Aorta (tissue), 1 donor: ENCODE data around the gene WDTC1.

DNA sequence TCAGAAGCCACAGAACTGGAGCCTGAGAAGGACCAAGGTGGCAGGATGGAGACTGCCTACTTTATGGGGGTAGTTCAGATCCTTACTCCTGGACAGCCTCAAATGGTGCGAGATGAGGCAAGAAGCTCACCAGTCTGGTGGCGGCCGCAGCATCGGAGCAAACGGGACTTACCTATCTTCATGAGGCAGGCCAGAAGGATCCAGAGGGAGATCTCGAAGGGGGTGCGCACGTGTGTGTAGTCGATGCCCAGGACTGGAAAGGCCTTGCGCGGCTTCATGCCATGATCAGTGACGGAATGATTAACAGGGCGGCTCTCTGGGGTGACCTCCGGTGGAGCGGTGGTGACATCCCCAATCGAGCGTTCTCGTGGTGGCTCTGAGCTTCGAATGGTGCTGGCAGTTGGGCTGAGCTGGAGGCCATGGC, 1.1 kb downstream of the SLC9A1 start:
- PRO-cap: no peak

GRCh38 chr1:27155666-27155939, 678 bp upstream of the SLC9A1 start:
- PRO-cap: no peak

GRCh38 chr1:27234159-27234823, at the start of gene WDTC1:
Gene WDTC1, plus strand, starts transcription at chr1:27234632.
- PRO-cap: unidirectional peak, plus-strand start at chr1:27234672

- PRO-cap: no peak
These were observed 22.4 kb upstream of the TMEM222 start for GRCh38 chr1:27299225-27300266.

GRCh38 chr1:27306402-27307590, 15.2 kb upstream of the TMEM222 start:
- PRO-cap: no peak

GRCh38 chr1:27359125-27359559, 7.6 kb downstream of the MAP3K6 start:
- PRO-cap: no peak

GRCh38 chr1:27398845-27399594, 6.6 kb downstream of the GPR3 start:
- PRO-cap: no peak

DNA sequence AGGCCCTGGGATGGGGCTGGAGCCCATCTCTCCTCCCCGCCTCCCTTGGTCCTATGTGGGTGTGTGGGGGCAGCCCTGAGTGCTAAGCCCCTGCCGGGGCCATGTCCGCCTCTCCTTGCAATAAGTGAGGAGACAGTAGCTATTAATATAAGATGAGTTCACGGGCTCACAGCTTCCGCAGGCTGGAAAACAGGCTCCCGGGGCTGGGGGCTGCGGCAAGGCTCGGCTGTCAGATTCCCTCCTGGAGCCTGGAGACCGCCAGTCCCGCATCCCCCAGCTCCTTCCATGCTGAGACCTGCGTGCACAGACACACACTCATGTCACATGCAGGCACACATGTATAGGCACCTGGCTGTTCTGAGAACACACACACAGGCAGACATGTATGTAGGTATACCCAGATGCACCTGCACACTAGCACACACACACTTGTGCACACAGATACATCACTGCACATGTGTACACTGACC, 7.2 kb downstream of the GPR3 start:
- PRO-cap: no peak

DNA sequence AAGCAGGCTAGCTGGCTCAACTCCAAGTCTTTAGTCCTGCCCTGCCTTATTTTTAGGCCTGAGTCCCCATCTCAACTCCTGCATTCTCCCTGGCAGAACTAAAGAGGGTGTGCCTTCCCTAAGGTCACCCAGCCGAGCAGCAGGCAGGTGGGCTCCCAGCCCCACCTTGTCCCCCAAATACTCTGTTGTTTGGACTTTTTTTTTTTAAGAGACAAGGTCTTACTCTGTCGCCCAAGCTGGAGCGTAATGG, 13.7 kb upstream of the FGR start:
- PRO-cap: no peak

DNA sequence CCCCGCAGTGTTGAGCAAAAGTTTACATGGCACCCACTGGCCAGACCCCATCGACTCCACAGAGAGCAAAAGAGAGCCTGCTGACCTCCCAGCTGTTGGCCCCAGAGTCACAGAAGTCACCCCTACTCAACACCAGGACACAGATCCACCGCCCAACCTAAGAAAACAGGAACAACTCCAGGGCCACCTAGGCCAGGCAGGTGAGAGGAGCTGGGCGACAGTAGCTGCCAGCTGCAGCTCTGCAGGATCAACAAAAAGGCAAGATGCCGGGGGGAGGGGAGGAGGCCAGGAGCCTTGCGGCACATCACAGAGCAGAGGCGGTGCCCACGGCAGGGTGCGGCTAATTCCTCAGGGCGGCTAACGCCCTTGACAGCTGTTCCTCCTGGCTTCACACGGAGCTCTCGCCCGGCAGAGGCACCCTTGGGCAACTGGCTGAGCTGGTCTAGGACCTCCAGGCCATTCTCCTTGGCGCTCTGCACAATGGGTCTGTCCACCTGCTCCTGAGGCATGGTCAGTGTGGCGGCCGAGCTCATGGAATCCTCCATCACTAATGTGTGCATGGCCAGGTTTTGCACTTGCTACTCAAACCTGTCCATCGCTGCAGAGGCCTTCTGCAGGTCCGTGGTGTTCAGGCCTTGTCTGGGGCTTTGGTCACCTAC, 14.6 kb upstream of the IFI6 start:
- PRO-cap: no peak

GRCh38 chr1:27831529-27832095, 1.0 kb downstream of the PPP1R8 start:
- PRO-cap: no peak

GRCh38 chr1:27850317-27850737, 19.7 kb downstream of the PPP1R8 start:
- PRO-cap: no peak

DNA sequence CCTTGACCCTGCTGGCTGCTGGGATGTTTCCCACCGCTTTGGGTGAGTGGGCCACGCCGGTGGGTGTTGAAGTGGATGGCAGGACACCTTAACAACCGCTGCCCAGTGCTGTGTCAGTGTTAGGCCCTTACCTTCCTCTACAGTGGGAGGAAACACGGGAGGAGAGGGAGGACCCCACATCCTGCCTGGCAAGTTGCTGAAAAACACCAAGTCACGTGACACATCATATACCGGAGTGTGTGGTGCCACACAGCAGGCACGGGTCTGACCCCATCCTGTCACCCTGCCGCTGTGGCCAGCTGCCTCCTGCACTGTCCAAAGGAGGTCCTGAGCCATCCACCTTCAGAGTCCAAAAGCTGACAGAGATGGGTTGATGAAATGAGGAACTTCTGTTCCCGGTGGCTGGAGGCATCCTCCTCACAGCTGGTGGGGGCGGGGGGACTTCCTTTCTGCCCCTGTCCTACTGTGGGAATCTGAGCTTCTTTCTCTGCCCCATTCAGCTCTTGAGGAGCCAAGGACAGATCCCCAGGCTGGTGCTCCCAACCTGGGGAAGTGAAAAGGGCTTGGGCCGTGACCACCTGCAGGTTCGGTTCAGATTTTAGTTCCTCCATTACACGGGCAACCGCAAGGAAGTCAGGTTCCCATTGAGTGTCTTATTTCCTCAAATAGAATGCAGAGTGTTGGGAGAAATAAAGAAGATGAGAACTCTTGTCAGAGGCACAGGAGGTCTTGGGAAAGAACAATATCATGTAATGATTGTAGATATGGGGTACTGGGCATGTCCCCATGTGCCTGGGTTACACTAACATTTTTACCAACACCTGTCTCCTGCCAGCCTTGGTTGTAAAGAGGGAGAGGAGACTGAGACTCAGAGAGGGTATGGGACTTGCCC, 3.1 kb upstream of the THEMIS2 start:
- PRO-cap: no peak

DNA sequence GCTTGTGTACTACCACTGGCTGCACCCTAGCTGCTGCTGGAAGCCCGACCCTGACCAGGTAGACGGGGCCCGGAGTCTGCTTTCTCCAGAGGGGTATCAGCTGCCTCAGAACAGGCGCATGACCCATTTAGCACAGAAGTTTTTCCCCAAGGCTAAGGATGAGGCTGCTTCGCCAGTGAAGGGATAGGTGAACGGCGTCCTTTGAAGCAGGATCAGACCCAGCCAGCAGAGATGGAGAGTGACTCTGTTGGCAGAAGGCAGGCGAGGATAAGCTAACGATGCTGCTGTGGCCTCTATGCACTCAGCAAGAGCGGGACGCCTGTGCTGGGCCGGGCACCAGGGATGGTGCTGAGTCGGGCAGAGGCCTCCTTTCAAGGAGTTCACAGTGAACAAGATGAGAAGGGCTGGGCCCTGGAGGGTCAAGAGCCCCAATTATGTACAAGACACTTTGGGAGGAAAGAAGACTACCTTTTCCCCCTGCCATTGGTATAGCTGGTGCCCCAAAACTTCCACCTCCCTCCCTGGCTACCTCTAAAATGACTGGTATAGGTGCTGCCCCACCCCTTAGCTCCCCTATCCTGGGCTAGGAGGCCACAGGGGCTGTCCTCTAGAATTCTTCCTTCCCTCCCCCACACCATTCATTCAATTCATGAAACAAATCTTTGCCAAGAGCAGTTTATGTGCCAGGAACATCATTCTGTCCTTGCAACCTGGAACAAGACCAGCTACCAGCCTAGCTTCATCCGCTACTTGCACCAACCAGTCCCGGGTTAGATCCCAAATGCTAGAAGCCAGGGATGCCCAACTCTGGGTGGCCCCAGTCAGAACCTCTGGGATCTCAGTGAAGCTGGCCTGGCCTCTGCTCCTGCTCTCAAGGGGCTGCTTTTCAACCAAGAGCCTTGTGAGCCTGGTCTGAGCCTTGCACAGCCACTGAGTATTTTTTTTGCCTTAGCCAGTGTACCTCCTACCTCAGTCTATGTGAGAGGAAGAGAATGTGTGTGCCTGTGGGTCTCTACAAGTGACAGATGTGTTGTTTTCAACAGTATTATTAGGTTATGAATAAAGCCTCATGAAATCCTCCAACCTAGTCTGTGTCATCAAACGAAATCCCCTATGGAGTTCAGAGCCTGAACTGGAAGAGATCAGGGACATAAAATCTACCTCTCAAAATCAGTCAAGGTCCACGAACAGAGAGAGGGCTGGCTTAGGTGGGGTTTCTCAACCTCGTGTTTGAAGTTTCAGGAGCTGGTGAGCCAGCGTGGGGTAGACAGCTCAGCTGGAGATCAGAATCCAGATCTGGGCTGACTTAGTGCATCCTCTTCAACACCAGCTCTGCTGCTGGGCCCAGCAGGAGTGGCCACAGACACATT, 7.7 kb downstream of the XKR8 start:
- PRO-cap: no peak

- PRO-cap: no peak
These were observed 33.4 kb downstream of the XKR8 start for GRCh38 chr1:27993067-27993733.

DNA sequence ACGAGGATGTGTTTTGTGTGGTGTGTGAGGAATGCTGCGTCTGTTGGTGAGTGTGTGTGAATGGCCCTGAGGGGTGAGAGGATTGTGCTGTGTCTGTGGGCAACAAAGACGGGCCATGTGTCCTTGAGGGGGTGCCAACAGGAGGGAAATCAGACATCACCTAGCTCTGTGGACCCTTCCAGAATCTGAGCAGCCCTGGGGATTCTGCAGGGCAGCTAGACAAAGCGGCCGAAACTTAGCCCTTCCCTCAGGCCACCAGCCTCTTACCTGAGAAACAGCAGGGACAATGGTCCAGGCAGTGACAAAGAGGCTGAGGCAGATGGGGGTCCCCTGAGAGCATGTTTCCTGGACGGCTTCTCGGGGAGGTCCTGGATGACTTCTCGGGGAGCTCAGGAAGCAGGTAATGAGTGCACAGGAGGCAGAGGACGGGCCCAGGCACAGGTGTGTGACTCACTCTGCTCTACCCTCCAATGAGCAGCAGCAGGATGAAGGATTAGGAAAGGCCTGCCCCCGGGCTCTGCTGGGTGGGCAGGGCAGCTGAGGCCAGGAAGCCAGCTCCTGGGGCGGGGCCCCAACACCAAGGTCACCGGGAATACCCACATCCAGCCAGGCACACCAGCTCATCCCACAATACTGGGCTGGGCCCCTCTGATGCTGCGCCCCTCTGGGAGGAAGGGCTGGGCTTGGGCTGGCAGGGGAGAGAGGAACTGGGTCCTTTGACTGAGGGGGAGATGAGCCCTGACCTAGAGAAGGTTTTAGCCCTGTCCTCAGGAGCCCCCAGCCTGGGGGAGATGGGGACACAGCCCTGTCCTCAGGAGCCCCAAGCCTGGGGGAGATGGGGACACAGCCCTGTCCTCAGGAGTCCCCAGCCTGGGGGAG, 17.2 kb upstream of the PTAFR start:
- PRO-cap: no peak

GRCh38 chr1:28370405-28370982, 954 bp downstream of the PHACTR4 start:
- PRO-cap: no peak

- PRO-cap: no peak
These were observed 32.2 kb upstream of the RCC1 start for GRCh38 chr1:28473463-28474262.

DNA sequence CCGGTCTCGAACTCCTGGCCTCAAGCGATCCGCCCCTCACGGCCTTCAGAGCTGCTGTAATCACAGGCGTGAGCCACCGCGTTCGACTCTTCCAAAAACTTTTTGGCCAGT, 363 bp upstream of the RCC1 start:
- PRO-cap: no peak

DNA sequence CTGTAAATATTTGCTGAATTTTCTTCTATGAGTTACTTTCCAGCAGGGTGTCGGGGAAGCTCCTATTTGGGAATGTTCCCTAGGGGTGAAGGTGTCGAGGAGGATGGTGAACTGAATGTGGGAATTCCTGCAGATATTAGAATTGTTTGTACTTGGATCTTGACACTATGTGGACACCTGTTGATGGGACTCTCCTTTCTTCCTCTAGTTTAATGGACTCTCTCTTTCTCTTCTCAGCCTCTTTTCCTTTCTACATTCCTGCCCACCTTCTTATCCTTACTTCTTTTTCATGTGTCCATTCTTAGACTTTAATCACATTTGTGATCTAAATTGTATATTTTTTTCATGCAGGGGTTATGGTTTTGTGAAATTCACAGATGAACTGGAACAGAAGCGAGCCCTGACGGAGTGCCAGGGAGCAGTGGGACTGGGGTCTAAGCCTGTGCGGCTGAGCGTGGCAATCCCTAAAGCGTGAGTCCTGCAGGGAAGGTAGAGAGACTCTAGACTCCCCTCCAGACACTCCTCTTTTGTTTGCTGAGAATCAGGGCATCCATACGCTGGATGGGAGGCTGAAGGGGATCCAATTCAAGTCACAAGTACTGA, 14.2 kb downstream of the TRNAU1AP start:
- PRO-cap: no peak